HGPS cell (cell line): ENCODE measurements around a stretch of chr11.

- RRBS: no CpG with 5 or more reads among the region's 3 CpGs
Measured at GRCh38 chr11:78334544-78335714, 82.7 kb downstream of the GAB2 start.

DNA sequence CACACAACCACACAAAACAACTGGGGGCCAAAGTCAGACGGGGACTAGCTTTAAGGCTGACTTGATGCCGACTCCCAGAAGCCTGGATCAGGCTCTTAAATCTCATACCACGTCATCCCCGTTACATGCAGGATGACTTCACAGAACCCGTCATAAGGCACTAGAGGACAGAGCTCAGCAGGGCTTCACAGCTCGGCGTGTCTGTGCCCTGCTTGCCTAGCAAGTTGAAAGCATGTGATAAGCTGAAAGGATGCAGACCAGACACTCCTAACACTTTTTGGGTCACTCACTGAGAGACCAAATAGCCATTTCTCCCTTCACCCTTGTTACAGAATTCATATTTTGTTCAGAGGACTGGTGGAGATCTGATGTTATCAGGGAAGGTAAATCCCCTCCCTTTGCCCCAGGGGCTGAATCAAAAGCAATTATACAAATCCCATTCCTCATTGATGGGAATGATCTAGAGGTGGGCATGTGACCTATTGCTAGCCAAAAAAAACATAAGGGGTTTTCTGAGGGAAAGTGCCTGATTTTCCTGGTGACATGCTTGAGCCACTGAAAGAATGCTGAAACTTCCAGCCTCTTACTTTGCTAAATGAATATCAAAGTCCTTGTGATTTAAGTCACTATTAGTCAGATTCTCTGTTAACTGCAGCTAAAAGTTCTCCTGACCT is 65.3 kb downstream of the GAB2 start:
- RRBS: no CpG with 5 or more reads among the region's 7 CpGs

DNA sequence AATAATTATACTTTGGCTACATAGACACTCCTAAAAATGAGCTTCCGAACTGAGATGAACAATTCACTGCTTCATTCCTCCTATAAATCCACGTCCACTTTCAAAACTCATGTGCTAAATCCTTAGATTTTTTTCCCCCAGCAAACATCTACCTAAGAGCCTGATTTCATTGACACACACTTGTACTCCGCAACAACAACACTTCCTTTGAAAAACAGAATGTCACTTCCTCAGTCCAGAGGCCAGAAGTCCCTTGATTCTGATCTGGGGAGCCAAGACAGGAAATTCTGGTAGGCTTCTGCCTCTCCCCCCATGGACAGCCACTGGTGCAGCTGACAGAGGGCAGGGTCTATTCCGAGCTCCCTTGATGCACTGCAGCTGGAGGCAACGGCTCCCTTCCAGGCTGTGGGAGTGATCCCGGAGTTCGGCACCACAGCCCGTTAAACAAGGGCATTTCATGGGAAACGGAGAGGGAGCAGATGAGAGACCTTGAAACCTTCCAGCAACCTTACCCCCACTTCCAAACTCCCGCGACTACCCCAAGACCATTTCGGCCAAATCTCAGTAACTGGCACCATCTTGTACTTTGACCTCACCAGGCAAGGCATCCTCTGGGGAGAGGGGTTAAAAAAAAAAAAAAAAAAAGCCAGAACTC is 1.3 kb downstream of the GAB2 start:
- RRBS: no CpG with 5 or more reads among the region's 12 CpGs

DNA sequence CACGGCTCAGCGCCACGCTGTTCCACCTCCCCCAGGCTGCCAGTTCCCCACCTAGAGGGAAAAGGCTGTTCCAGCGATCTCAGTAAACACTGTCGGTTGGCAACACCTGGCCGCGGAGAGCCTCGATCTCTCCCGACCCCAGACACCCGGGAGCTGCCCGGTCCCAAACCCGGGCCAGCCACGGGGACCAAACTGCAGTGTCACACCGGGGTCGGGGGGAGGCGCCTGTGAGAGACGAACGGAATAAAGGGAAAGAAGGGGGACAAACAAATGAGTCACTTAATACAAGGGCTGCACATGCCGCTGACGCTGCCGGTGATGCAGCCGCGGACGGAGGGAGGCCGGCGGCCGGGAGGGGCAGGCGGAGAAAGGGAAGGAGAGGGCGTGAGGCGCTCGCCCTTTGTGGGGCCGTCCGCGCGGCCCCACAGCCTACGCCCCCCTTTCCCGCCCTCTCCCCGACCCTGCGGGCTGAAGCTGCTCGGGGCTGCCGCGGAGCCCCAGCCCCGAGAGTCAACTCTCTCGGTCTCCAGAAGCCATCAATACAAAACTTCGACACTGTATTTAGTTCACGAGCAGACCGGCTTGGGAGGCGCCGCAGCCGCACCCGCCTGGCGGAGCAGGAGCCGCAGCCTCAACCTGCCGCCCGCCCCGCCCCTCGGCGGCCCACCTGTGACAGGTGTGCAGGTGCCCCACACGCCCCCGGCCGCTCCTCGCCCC is 653 bp downstream of the GAB2 start:
- RRBS: 1% methylated on average over 6 of the region's 62 CpGs

GRCh38 chr11:78429519-78430149 is 12.0 kb upstream of the GAB2 start:
- RRBS: no CpG with 5 or more reads among the region's 4 CpGs

- RRBS: no CpG with 5 or more reads among the region's 2 CpGs
Measured at GRCh38 chr11:78532858-78533197, 41.8 kb downstream of the NARS2 start.

DNA sequence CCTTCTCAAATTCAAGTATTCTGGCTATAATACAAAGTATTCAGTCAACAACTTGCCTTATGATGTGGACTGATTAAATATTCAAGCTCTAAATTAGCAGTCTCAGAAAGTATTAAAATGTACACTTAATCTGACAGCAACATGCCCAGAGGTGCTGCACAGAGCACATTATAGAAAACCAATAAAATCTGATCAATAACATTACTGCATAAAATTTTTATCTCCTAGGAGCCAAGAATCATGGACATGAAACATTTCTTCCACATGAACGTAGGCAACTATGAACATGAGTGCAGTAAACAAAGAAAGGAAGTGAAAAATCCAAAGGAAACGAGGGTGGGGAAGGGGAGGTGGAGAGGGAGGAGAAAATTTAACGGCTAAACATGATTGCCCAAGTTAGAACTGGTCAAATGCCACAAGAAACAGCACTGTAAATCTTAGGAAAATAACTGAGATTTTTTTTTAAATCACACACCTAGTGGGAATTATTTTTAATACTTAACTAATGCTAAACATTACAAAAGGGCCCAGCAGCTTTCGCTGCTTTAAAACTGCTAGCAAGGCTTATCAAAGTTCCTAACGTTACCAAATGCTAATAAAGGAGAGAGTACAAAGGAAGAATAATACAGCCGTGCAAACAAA is 13.9 kb downstream of the NARS2 start:
- RRBS: no CpG with 5 or more reads among the region's 6 CpGs

DNA sequence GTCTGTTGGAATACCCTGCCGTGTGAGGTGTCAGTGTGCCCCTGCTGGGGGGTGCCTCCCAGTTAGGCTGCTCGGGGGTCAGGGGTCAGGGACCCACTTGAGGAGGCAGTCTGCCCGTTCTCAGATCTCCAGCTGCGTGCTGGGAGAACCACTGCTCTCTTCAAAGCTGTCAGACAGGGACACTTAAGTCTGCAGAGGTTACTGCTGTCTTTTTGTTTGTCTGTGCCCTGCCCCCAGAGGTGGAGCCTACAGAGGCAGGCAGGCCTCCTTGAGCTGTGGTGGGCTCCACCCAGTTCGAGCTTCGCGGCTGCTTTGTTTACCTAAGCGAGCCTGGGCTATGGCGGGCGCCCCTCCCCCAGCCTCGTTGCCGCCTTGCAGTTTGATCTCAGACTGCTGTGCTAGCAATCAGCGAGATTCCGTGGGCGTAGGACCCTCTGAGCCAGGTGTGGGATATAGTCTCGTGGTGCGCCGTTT is 108.4 kb upstream of the NARS2 start:
- RRBS: no CpG with 5 or more reads among the region's 18 CpGs

DNA sequence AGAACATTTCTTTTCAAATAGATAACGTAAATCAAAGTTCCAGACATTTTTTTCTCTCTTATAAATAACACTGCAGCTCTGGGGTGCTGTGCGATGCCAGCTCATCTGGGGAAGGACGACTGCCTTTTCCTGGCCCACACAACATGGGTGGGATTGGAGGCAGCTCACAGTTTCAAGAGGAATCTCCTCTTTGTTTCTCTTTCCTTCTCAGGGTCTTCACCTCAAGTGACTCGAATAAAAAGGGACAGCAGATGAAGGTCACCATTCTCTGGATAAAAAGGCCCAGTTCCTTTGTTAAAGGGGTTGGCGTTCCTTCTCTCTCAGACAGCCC is 235.6 kb upstream of the NARS2 start:
- RRBS: no CpG with 5 or more reads among the region's 5 CpGs

DNA sequence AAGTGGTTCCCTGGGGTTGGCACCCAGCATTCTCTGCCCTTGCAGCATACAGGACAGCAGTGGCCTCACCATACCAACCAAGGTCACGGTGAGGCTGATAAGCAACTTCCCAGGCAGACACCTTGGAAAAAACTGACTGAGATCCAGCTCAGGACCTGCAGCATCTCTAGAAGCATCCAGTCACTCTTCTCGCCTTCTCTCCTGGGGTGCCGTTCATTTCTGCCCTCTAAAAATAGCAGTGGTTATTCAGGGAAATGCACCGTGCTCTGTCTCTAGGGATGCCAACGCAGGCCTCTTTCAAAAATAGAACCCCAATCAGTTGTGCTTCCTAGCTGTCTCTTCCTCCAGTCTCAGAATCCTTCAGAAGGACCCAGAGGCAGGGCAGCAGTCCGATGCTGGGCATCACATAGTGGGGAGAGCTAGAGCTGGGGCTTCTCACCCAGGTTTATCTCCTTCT is 240.9 kb downstream of the TENM4 start:
- RRBS: no CpG with 5 or more reads among the region's 6 CpGs

DNA sequence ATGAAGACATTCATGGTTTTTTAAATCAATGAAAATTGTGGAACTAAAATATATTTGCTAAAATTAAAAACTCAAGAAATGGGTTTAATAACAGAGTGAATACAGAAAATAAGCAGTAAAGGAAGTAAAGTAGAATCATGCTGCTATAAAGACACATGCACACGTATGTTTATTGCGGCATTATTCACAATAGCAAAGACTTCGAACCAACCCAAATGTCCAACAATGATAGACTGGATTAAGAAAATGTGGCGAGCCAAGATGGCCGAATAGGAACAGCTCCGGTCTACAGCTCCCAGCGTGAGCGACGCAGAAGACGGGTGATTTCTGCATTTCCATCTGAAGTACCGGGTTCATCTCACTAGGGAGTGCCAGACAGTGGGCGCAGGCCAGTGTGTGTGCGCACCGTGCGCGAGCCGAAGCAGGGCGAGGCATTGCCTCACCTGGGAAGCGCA is 578.0 kb downstream of the FAM181B start:
- RRBS: no CpG with 5 or more reads among the region's 19 CpGs

DNA sequence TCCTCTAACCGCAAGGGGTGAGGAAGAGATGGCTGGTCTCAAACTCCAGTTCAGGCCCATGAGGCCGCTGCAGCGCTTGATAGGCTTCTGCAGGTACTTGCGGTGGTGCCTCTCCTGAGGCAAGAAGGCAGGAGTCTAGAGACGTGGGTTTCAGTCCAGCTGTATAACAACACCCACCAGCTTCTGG is 292 bp upstream of the FAM181B start:
- RRBS: no CpG with 5 or more reads among the region's 5 CpGs

- RRBS: no CpG with 5 or more reads among the region's 2 CpGs
Measured at GRCh38 chr11:82898997-82899427, 1.2 kb downstream of the PRCP start.

GRCh38 chr11:82902157-82902392 is 539 bp downstream of the DDIAS start:
- RRBS: no CpG with 5 or more reads among the region's 3 CpGs

DNA sequence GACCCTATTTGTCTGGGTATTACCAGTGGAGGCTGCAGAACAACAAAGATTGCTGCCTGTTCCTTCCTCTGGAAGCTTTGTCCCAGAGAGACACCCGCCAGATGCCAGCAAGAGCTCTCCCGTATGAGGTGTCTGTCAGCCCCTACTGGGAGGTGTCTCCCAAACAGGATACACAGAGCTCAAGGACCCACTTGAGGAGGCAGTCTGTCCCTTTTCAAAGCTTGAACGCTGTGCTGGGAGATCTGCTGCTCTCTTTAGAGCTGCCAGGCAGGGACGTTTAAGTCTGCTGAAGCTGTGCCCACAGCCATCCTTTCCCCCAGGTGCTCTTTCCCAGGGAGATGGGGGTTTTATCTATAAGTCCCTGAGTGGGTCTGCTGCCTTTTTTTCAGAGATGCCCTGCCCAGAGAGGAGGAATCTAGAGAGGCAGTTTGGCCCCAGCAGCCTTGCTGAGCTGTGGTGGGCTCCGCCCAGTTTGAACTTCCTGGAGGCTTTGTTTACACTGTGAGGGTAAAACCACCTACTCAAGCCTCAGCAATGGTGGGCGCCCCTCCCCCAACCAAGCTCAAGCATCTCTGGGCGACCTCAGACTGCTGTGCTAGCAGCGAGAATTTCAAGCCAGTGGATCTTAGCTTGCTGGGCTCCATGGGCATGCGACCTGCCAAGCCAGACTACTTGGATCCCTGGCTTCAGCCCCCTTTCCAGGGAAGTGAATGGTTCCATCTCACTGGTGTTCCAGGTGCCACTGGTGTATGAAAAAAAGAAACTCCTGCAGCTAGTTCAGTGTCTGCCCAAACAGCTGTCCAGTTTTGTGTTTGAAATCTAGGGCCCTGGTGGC is 54.4 kb downstream of the DDIAS start:
- RRBS: no CpG with 5 or more reads among the region's 9 CpGs

GRCh38 chr11:82960015-82960308 is 58.4 kb downstream of the DDIAS start:
- RRBS: no CpG with 5 or more reads among the region's 3 CpGs

DNA sequence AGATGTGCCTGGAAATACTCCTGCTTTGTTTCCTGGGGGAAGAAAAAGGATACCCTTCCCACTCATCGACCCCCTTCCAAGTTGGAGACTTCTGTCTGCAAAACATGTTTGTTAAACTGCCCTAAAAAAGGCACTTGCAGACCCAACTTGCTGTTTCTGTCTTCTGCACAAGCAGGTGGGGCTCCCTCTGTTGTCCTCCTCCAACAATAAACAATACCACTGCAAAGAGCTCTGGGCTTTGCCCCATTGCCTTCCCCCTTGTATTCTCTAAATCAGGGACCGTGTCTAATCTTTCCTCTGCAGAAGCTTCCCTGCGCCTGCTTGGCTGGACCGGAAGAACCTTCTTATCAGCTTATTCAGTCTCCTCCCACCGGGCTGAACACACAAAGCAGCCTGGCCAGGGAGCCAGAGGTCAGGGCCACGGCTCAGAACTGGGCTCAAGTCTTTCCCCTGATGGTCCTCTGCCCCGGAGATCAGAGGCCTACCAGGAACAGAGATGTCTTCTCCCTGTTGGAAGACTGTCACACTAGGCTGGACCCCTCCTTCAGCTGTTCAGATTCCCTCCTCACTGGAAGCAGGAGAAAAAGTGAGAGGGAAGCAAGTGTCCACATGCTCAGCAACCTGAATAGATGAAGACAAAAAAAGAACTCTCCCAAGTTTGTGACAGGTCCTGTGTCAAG is 63.8 kb downstream of the RAB30 start:
- RRBS: 15% methylated on average over 2 of the region's 7 CpGs

- RRBS: no CpG with 5 or more reads among the region's 3 CpGs
Measured at GRCh38 chr11:83070725-83070933, 1.1 kb downstream of the RAB30 start.

GRCh38 chr11:83079161-83080116 is 7.7 kb upstream of the RAB30 start:
- RRBS: no CpG with 5 or more reads among the region's 7 CpGs